SK-N-MC (cell line): ENCODE results near the genes PTP4A2 and ZBTB8B.

DNA sequence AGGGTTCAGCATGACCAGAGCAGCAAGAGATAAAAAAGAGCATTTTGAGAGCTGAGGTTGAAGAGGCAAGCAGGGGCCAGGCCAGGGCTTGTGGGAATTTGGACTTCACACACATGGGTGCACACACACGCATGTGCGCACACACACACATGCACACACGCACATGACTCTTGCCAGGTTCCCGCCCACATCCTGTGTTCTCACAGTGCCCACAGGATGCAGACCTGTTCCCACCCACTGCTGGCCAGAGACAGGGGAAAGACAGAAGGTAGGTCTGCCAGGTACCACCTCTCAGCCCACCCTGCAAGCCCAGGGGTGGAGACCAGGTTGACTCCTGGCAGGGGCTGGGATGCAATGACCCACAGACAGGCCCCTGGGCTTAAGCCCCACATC lies 4.5 kb downstream of the COL16A1 start:
- RRBS, result no CpG with 5 or more reads among the region's 4 CpGs

DNA sequence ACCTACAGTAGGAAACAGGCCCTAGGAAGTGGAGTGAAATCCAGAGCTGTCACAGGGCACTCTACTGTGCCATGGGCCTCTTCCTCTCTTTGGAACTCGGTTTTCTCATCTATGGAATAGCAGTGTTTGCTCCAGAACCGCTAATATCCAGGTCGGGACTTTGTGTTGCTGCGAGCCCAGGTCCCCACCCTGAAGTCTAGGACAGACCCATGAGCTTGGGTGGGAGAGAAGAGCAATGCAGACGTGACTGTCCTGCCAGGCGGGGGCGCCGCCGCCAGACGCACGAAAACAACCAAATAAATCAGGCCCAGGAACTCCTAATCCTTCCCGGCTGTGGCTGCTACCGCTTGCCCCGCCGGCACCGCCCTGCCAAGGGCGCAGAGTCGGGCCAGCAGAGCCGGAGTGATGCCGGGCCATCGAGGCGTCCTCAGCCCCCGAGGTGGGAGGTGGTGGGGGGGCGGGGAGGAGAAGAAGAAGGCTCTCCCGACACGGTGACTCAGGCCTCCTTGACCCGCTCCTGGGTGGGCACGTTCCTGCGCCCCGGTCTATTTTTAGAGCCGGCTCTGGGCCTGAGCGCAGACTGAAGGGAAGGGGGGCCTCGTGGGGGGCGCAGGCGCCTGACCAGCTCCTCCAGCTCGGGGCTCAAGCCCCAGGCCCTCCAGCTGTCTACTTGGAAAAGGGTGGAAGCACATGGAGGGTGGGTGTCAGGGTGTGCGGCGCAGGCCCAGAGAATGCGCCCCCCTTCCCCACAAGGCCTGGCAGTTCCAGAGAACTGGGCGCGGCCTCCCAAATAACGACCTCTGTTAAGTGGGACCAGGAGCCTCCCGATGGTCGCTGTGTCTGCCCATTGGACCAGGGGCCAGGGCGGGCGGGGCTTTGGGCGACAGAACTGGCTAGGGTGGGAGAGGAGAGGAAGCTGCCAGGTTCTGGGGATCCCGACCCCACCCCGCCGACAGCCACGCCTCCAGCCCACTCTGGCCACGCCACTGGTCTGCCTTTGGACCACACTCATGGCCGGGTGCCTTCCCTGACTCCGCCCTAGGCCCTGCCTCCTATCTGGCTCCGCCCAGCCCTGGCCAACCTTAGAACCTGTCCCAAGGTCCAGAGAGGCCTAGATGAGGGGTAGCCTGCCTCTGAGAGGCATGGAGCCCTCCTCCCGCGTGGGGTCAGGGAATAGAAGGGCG lies 10.8 kb upstream of the COL16A1 start:
- RRBS, result 80% methylated on average over 5 of the region's 58 CpGs

GRCh38 chr1:31937990-31938479 lies at the start of gene PTP4A2:
TSS of gene PTP4A2 (minus strand) at chr1:31938368.
- RRBS, result under 1% methylated on average over 28 of the region's 83 CpGs

GRCh38 chr1:31977302-31978141 lies 36.1 kb upstream of the KHDRBS1 start:
- RRBS, result no CpG with 5 or more reads among the region's 7 CpGs

GRCh38 chr1:32015125-32015448 lies 1.4 kb downstream of the KHDRBS1 start:
- RRBS, result no CpG with 5 or more reads among the region's 3 CpGs

GRCh38 chr1:32179096-32179439 lies 407 bp upstream of the TXLNA start:
- RRBS, result no CpG with 5 or more reads among the region's 9 CpGs

GRCh38 chr1:32197404-32198067 lies 2.9 kb upstream of the CCDC28B start:
- RRBS, result no CpG with 5 or more reads among the region's 6 CpGs

GRCh38 chr1:32220508-32221400 lies 1.4 kb downstream of the TMEM234 start:
- RRBS, result no CpG with 5 or more reads among the region's 5 CpGs

DNA sequence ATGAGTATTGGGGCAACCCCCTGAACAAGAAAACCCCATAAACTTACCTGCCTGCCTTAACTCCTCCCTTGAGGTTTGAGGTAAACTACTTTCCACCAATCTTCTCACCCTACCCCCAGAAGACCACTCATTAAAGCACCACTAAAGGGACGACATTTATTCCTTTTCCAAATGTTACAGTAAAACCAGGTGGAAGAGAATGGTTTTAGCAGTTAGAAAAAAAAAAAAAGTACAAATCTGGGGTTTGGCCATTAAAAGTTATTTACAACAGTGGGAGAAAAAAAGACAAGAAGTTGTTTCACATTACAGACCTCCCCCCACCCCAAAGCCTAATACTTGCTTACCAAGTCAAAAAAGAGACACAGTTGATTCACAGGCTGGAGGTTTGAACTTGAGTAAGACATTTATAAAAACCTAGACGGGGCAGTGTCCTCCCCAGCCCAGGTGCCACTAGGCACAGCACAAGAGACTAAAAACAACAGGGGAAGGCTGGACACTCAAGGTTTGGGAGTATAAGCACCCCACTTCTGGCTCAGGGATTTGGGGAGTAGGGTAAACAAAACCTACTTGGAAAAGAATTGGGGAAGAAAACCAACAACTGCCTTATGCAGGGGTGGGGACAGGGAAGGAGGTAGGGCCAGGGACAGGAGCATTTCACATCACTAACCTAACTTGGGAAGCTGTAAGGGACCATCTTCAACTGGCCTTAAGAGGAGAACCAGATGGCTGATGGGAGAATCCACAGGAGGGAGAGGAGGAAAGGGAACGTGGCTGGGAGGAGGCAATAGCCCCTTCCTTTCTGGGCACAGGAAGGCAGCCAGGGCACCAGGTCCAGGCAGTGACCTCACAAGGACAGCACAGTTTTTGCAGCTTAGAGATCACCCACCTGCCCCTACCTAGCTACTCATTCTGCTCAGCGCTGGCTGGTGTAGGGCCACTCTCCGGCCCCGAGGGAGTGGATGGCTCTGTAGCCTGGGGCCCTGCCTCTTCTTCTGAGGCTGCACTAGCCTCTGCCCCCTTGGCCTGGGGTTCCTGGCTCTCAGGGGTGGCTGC lies 2.0 kb downstream of the MARCKSL1 start:
- RRBS, result no CpG with 5 or more reads among the region's 6 CpGs

GRCh38 chr1:32352232-32352389 lies 10.2 kb downstream of the FAM229A start:
- RRBS, result 23% methylated on average over 1 of the region's 5 CpGs

GRCh38 chr1:32464576-32465374 lies at the start of gene ZBTB8B:
TSS of gene ZBTB8B (plus strand) at chr1:32465072.
- RRBS, result no CpG with 5 or more reads among the region's 61 CpGs

- RRBS, result 35% methylated on average over 1 of the region's 34 CpGs
Measured at GRCh38 chr1:32611996-32612534, 38.3 kb downstream of the ZBTB8OS start.

DNA sequence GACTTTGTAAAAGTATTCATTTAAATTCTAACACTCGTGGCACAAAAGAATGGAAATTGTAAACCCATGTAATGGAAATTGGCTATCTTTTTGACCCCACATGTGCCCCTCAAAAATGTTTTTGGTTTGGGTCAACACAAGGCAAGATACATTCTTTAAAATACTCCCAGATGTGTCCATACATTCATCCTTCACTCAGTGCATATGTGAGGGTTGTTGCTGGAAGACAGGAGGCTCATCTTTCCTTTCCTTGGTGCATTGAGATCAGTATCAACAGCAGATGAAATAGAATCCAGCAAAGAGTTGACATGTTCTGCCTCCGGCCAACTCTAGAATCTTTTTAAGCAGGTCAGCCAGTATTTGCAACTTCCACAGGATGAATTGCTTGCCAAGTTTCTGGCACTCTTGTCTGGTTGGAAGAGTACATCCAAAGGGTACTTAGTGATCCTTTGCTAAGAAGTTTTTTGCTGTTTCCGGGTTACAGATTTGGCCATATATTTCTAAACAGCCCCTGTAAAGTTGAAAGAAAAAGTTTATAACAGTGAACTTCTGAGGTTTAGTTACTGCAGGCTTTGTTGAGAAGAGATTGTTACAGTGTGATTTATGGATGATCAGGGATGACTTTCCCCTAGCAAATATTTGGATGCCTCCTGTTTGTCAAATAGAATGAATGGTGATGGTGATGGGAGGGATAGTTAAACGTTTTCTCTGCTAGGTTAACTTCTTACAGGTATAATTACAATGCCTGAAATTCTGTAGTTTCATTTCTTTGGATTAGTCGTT lies 21.0 kb downstream of the SYNC start:
- RRBS, result no CpG with 5 or more reads among the region's 5 CpGs

DNA sequence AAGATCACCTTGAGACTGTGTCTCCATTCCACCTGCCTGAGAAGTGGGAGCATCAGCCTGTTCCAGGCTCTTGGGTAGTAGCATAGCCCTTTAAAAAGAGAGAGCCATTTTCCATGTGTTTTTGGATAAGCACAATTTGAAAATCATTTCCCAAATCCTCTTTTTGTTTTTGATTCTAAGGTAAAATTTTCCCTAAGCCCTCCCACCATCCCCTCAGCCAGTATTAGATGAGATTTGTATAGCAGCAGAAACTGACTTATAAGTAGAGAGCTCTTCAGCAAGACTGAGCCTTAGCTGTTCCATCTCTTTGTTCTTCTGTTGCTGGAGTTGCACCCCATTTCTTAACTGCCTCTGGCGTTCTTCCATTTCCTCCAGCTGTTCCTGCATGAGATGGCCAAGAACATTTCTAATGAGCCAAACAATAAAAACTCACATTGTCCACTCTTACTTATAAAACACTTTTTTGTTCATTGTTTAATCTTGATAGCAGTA lies 18.5 kb downstream of the SYNC start:
- RRBS, result no CpG with 5 or more reads among the region's 1 CpG

- RRBS, result no CpG with 5 or more reads among the region's 11 CpGs
Measured at GRCh38 chr1:32701278-32702161, 1.1 kb downstream of the SYNC start.

- RRBS, result 84% methylated on average over 10 of the region's 16 CpGs
Measured at GRCh38 chr1:32702310-32702542, 344 bp downstream of the SYNC start.

- RRBS, result no CpG with 5 or more reads among the region's 8 CpGs
Measured at GRCh38 chr1:32766297-32767065, 24.9 kb downstream of the KIAA1522 start.

DNA sequence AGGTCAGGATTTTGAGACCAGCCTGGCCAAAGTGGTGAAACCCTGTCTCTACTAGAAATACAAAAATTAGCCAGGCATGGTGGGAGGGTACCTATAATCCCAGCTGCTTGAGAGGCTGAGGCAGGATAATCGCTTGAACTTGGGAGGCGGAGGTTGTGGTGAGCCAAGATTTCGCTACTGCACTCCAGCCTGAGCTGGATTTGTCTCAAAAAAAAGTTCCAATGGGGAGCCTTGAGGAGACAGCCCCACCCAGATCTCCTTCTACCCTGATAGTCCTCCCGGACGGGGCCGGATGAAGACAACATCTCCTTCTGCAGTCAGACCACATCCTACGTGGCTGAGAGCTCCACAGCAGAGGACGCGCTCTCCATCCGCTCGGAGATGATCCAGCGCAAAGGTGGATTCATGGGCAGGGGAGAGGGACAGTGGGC lies 26.8 kb downstream of the KIAA1522 start:
- RRBS, result no CpG with 5 or more reads among the region's 12 CpGs

DNA sequence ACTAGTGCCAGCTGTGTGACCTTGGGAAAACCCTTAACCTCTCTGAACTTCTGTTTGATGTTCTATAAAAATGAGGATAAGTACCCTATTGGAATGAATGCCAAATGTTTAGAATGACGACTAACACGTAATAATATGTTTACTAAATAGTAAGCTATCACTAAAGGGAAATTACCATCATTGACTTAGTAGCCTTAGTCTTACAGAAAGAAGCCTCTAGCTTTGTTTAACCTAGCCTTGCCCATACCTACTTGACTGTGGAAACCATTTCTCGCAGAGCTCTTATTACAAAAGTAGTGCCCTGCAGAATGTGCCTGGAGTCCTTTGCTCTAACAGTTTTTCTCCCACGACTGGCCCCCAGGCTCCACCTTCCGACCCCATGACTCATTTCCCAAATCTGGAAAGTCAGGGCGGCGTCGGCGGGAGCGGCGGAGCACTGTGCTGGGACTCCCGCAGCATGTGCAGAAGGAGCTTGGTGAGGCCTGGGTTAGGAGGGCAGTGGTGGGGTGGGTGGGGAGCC lies 27.7 kb downstream of the KIAA1522 start:
- RRBS, result no CpG with 5 or more reads among the region's 12 CpGs

GRCh38 chr1:32771174-32772211 lies 29.9 kb downstream of the KIAA1522 start:
- RRBS, result 36% methylated on average over 3 of the region's 30 CpGs